GM19239 (cell line): ENCODE results near the gene PIK3R1.

- RRBS = no CpG with 5 or more reads among the region's 2 CpGs
These were observed 101.9 kb downstream of the CD180 start for GRCh38 chr5:67094595-67095144.

- RRBS = no CpG with 5 or more reads among the region's 17 CpGs
These were observed 19.3 kb upstream of the CD180 start for GRCh38 chr5:67215588-67216573.

DNA sequence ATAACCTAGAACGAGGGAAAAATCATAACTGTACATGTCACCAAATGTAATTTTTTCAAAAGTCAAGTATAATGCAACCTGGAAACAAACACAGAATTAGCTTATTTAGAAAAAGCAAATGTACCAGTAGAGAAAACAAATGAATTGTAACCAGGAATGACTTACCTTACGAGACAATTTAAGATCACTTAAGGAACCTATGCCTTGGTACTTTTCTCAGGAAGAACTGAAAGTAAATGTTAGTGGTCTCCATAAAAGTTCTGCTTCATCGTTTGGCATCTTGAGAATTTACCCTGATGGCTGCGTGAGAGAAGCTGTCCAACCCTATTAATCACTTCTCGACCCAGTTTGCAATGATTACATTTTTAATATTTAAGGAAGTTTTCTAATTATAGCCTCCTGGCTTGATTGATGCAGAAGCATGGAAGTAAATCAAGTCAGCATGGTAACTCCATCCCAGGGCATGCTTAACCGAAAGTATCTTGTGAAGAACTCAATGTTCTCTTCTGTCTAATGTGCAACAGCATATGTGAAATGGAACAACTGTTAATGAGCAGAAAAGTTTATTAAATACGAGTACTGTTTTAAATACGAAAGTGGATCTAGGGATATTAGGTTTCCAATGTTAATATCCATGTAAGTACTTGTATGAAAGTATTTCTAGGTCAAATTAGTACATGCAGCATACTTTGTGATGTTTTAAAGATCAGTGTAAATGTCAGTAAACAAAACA lies 278.8 kb upstream of the CD180 start:
- RRBS = no CpG with 5 or more reads among the region's 8 CpGs

GRCh38 chr5:67693727-67694715 lies 497.4 kb upstream of the CD180 start:
- RRBS = no CpG with 5 or more reads among the region's 8 CpGs

GRCh38 chr5:68134016-68135056 lies 81.2 kb upstream of the PIK3R1 start:
- RRBS = no CpG with 5 or more reads among the region's 13 CpGs

- RRBS = no CpG with 5 or more reads among the region's 4 CpGs
These were observed 80.5 kb upstream of the PIK3R1 start for GRCh38 chr5:68135057-68135358.

- RRBS = no CpG with 5 or more reads among the region's 1 CpG
These were observed 48.5 kb upstream of the PIK3R1 start for GRCh38 chr5:68167108-68167498.

- RRBS = no CpG with 5 or more reads among the region's 1 CpG
These were observed 45.6 kb upstream of the PIK3R1 start for GRCh38 chr5:68169964-68170408.

DNA sequence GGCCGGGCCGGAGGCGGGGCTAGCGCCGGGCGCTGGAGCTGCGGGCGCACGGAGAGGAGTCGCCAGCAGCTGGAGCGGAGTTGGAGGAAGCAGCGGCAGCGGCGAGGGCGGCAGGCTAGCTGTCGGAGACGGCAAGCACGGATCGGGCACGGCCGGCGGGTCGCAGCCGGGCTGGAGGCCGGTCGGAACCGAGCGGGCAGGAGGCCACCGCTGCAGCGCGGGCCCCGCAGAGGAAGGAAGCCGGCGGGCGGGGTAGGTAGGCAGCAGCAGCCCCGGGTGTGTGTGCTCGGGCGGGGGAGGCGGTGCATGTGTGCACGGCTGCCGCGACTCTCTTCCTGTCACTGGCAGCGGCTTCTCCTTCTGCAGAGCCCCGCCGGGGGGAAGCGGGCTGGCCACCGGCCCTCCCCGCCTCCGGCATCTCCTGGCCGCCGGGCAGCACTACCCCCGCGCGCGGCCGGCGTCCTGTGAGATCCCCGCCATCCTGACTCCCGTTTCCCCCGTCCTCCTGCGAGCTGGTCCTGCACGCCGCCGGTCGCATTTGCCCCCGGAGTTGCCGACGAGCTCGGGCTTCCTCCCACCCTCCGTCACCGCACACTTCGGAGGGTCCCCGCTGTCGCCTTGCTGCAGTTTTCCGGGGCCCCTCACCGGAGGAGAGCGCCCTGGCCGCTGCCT lies at the start of gene PIK3R1:
TSS of gene PIK3R1 (plus strand) at position 59 of the 672 bp plus-strand sequence.
- RRBS = 2% methylated on average over 32 of the region's 78 CpGs

GRCh38 chr5:68217512-68218024 lies 2.0 kb downstream of the PIK3R1 start:
- RRBS = no CpG with 5 or more reads among the region's 6 CpGs

- RRBS = no CpG with 5 or more reads among the region's 1 CpG
These were observed 17.4 kb downstream of the PIK3R1 start for GRCh38 chr5:68232821-68233526.

DNA sequence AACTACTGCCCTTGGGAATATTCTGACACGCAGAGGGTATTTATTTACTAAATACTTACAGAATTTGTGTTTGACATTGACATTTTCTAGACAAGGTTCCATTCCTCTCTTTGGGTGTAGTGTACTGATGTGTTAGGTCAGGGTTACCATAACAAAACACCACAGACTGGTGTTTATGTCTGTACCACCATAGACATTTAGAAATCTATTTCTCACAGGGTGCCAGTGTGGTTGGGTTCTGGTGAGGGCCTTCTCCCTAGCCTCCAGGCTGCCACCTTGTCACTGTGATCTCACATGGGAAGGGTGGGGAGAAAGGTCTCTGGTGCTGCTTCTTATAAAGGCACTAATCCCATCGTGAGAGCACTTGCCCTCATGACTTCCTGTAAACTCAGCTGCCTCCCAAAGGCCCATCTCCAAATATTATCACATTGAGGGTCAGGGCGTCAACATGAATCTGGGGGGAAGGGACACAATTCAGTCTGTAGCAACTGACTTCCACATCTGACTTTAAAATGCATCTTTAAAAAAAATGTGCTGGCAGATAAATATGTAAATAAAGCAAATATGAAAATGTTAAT lies 49.8 kb downstream of the PIK3R1 start:
- RRBS = no CpG with 5 or more reads among the region's 3 CpGs

GRCh38 chr5:68549177-68549737 lies 333.7 kb downstream of the PIK3R1 start:
- RRBS = no CpG with 5 or more reads among the region's 13 CpGs

DNA sequence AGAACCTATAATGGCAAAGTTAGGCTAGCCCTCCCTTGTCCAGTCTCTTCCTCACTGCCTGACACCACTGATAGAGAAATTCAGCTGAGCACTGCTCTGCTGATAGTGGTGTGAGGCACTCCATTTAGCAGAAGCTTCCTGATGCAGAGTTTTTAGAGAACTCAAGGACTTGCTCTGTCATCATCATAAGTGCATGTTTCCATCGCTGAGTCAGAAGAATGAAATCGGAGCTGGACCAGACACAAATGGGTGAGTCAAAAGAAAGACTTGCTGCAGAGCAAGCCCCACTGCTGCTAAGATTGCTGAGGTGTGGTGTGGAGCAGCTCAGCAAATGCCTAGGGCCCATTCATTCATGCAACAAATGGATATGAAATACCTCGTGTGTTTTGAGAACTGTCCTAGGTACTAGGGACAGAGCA lies 410.2 kb upstream of the SLC30A5 start:
- RRBS = no CpG with 5 or more reads among the region's 3 CpGs

DNA sequence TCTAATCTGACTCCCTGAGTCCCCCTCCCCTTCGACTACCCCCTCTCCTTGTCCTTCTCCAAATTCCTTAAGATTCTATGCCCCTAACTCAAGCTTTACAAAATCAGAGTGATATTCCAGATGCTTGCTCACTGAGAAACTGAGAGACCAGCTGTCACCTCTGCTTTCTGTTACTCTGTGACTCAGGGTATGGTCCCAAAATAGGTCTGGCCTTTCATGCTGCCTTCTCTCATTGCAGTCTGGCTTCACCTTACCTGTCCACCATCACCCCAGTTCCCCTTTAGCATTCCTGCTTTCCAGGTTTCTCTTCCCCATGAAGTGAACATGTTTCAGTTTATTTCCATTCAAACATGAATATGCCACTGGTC lies 383.3 kb upstream of the SLC30A5 start:
- RRBS = no CpG with 5 or more reads among the region's 1 CpG

DNA sequence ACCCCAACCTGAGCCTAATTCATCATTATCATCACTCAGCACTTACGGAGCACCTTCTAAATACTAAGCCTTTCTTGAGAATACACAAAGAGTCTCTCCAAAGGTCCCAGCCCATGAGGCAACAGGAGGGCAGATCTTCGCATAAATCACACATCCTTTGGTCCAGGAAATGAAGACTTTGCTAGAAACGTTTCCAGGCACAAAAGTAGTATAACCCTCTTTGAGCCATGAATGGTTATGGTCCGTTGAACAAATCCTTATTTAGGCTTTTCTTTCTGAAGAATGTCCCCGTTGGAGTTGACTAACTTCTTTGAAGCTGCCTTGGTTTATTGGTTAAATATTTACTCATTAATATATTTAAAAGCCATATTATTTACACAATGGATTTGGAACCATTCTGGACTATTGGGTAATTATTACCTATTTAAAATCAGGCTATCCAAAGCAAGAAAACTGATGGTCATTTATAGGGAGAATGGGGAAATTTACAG lies 347.7 kb upstream of the SLC30A5 start:
- RRBS = no CpG with 5 or more reads among the region's 5 CpGs

DNA sequence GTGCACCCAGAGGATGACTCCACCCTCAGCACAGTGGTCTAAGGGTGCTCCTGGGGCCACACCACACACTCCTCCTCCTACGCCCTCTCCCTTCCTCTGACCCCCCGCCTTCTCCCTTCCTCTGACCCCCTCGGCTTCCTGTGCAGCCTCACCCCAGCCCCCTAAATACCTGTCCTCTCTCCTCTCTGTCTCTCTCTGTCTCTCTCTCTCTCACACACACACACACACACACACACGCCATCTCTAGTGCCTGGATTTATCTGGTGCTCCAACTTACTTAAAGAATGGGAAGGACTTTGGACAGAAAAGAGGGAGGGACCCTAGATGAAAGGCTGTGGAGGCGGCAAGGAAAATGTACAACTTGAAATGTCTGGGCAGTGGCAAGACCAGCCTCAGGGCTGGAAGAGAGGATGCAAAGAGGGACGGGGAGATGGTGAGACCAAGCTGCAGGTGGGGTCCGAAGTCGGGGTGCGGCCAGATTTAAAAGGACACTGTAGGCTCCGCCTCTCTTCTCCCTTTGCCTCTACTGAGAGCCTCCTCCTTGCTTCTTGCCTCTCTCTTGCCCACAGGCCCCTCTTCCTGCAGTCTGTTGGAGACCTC lies 18.1 kb upstream of the SLC30A5 start:
- RRBS = no CpG with 5 or more reads among the region's 10 CpGs

DNA sequence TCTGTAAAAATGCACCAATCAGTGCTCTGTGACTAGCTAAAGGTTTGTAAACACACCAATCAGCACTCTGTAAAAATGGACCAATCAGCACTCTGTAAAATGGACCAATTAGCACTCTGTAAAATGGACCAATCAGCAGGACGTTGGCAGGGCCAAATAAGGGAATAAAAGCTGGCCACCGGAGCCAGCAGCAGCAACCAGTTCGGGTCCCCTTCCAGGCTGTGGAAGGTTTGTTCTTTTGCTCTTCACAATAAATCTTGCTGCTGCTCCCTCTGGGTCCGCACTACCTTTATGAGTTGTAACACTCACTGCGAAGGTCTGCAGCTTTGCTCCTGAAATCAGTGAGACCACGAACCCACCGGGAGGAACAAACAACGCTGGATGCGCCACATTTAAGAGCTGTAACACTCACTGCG lies 26.0 kb upstream of the OCLN start:
- RRBS = no CpG with 5 or more reads among the region's 10 CpGs

DNA sequence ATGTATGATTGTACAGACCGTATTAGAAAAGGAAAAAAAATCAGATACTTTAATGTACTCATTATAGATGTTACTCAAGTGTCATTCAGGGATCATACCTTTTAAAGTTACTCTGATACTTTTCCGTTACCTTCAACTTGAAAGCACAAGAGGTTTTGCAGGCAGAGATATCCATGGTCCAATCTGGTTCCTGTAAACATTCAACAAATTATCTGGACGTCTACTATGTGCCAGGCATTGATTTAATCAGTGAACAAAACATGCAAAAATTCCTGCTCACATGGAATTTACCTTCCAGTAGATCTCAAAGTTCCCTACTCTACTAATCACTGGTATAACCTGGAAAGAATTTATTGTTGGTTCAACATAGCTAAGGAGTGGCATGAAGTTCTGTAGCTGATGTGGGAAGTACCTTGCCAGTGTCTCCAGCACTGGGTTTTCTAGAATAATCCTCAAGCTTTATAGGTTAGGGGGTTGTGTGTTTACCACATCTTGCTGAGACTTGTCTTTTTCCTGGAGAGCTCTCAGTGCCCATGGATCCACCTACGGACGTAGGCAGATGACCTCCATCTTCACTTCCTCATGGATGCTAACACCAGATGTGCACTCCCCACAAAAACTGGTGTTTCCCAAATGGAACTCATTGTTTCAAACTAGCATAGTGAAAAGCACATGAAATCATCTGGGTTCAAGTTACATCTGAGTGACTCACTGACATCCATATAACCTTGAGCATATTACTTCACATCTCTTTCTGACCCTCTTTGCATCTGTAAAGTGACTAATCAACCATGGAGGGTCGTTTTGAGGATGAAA lies 9.9 kb downstream of the OCLN start:
- RRBS = no CpG with 5 or more reads among the region's 6 CpGs

DNA sequence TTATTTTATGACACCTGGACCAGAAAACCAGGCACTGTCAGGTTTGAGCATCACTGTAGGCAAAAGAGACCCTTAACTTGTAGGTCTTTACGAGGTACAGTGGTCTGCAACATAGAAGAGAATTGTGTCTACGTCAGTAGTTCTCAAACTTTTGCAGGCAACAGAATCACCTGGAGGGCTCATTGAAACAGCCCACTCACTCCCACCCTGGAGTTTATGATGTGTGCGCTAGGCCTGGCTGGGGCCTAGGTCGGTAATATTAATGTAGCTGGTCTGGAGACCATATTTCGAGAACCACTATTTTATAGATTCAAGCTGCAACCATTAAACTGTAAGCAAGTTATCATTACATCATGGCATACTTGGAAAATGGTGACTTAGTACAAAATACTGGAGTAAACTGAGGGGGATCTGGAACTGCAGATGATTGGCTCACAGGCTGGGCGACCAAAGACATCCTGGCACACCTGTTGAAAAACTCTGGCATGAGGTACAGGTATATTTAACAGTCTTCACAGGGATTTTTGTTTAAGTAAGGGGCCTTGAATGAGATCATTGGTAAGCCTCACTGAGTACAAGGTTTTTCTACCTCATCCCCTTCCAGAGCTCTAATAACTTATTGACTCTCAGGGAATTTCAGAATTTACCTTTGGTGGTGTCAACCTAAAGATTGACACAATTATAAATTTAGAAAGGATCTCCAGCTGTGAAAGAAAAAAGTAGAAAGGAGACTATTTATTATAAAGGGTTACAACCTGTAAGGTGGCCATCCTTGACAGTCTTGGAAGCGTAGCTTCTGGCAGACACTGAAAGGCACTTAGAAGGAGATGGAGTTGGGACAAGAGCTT lies 33.6 kb downstream of the OCLN start:
- RRBS = no CpG with 5 or more reads among the region's 7 CpGs